ENCODE measurements around a stretch of chr1.

- PRO-cap: no peak
These were observed 6.2 kb downstream of the FAM131C start for GRCh38 chr1:16067058-16067825.

GRCh38 chr1:16115203-16116459 lies 40.2 kb downstream of the EPHA2 start:
- PRO-cap: no peak

DNA sequence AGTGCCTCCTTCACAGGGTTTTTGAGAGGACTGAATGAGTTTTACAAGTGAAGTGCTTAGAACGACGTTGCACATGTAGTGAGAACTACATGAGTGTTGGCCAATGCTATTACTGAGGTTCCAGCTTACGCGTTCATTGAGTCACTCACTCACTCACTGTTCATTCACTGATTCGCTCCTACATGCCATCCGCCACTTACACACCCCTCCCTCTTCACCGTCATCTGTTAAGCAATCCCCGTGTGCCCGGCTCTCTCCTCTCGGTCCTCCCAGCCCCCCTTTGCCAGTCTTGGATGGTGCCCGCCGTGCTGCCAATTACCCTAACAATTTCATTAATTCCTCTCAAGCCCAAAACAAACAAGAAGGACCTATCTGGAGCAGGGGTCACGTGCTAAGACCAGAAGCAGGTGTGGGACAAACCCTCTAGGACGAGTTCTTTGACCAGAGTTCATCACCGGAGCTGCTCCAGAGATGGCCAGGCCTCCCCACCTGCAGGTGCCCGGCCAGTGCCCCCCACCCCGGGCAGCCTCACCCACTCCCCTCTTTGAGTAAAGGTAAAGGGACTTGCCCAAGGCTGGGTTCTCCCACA lies 27.4 kb upstream of the EPHA2 start:
- PRO-cap: no peak

GRCh38 chr1:16184130-16185045 lies 28.1 kb downstream of the ARHGEF19 start:
- PRO-cap: no peak

GRCh38 chr1:16206662-16207361 lies 5.6 kb downstream of the ARHGEF19 start:
- PRO-cap: bidirectional peak, plus-strand start at chr1:16206764, minus-strand start at chr1:16206513; bidirectional peak, plus-strand start at chr1:16207193, minus-strand start at chr1:16207018

- PRO-cap: no peak
These were observed 4.2 kb downstream of the ARHGEF19 start for GRCh38 chr1:16208220-16208708.

DNA sequence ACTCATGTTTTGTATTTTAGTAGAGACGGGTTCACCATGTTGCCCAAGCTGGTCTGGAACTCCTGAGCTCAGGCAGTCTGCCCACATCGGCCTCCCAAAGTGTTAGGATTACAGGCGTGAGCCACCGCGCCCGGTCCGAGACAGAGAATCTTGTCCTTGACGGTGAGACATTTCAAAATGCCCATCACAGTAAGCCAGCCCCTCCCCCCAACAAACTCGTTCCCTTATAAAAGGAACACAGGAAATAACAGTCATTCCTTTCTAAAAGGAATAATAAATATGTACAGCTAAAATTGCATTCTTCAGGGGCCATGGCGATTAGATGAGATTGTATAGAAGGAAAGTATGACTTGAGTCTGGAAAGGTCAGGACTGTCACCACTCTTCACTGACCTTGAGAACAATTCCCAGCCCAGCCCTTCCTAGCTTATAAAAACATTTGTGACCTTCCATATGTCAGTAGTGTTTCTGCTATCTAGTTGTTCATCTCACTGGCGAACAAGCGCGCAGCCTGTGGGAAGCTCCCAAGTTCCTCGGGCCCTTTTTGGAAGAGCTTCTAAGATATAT lies 8.5 kb downstream of the SZRD1 start:
- PRO-cap: no peak

DNA sequence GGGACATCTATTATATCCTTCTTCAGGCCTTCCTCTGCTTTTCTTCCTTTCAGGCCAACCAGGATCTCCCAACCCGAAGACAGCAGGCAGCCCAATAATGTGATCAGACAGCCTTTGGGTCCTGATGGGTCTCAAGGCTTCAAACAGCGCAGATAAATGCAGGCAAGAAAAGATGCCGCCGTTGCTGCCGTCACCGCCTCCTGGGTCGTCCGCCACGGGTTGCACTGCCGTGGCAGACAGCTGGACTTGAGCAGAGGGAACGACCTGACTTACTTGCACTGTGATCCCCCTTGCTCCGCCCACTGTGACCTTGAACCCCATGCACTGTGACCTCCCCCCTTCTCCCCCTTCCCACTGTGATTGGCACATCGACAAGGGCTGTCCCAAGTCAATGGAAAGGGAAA lies 27.9 kb downstream of the SZRD1 start:
- PRO-cap: no peak

DNA sequence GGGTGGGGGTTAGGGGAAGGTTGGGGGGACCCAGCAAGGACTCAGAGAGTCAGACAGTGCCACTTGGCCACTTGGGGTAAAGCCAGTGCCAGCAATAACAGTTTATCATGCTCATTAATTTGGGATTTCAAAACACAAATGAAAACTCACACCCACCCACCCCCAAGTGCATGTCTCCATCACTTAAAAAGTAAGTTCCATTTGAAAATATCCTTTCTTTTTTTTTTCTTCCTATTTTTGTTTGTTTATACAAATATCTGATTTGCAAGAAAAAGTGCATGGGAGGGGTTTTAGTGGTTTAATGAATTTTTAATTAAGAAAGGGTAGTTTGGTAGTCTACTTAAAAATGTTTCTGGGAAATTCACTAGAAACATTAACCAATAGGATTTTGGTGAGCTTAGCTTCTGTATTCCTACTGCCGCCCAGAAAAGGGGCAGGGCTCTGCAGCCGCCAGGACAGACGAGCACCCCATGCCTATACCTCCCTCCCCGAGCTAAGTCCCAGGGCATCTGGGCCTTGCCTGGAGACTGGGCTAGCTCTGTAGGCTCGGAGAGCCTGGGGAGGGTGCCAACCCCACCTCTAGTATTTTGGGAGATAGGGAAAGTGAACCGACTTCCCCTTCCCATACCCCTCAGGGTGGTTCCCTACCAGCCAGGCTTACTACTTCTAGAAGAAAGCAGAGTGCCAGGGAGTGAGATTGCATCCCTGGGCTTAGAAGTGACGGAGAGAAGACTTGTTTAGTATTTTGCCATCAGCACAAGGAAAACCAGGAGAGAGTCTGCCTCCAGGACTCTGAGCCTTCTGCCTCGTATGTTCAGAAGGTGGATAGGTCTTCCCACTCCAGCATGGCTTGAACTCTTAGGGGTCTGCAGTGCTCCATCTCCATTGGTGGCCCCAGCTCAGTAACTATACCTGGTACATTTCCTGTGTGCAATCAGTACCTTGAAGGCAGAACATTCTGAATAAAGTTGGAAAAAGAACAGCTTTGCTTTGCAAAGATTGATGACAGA lies 28.7 kb downstream of the SZRD1 start:
- PRO-cap: no peak

DNA sequence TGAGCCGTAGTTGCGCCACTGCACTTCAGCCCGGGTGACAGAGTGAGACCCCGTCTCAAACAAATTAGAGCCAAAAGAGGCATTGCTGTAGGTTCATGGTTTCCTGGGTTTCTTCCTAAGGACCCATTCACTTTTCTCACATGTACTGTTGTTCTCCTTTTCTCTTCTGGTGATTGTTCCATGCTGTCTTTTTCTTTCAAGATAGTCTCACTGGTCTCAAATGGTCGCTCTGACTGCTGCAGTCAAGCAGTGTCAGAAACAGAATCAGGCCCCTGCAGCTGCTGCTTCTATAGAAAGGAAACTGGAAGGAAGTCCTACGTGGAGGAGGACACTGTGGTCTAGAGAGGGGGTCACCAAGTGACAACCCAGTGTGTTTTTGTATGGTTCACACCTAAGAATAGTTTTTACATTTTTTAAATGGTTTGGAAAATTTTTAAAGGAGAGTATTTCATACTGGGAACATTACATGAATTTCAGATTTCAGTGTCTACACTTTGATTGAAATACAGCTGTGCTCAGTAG lies 2.4 kb downstream of the NECAP2 start:
- PRO-cap: no peak

DNA sequence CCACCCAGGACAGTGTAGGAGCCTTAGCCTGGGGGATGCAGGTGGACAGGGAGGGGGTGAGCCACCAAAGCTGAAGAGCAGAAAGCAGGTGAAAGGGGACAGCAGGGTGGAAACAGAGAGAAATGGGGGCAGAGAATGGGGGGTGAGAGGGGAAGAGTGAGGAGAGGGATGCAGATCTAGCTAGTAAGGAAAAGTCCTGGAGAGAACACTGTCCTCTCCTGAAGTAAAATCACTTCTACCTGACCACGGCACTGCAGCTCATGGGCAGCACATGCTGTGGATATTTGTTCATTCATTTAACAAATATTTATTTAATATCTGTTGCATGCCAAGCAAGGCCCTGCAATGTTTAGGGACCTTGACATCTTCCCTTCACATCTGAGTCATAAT lies 167.5 kb downstream of the NECAP2 start:
- PRO-cap: no peak

DNA sequence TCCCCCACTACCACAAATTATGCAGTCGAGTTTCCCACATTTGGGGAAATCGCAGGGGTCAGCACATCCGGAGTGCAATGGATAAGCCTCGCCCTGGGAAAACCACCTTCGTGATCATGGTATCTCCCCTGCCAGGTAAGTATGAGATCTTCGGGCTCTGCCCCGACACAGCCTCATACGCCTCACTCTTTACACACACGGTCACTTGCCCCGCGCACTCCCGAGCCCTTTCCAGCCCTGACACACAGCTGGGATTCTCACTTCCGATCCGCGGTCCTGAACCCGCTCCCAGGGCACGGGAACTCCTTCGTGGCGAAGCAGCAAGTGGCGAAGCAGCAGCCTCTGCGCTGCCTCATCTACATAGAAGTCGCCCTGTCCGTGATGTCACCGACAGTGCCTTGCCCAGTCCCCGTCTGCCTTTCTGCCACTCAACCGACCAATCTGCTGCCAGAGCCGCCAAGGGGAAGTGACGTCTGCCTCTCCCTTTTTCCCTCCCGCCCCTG lies 226.3 kb downstream of the NECAP2 start:
- PRO-cap: no peak

- PRO-cap: no peak
These were observed 225.2 kb upstream of the CROCC start for GRCh38 chr1:16696503-16696948.

DNA sequence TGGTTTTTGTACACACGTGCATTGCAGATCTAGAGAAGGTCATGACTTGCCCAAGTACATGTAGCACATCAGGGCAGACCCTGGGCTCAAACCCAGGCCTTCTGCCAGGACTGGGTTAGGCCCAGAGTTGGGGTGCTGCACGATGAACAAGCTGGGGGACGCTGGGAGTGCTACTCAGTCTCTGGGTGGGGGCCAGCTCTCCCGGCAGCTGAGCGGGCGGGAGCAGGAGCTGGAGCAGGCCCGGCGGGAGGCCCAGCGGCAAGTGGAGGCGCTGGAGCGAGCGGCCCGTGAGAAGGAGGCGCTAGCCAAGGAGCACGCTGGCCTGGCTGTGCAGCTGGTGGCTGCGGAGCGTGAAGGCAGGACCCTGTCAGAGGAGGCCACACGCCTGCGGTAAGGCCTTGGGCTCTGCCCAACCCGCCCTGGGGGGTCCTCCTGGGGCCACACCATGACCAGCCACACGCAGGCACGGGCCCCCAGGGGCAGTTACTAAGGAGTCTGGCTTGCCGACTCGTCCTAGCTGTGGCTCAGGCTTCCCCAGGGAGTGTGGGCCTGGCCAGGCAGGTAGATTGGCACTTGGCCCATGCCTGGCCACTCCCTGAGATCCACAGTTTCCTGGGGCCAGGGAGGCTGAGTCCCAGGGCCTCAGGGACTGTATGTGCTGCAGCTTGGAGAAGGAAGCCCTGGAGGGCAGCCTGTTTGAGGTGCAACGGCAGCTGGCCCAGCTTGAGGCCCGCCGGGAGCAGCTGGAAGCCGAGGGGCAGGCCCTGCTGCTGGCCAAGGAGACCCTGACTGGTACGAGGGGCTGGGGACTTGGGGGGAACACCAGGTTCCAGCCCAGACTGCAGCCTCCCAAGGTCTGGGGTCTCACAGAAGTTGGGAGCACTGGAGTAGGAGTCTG lies 26.7 kb downstream of the CROCC start:
- PRO-cap: no peak

GRCh38 chr1:16955106-16955549 lies 25.3 kb downstream of the MFAP2 start:
- PRO-cap: no peak

DNA sequence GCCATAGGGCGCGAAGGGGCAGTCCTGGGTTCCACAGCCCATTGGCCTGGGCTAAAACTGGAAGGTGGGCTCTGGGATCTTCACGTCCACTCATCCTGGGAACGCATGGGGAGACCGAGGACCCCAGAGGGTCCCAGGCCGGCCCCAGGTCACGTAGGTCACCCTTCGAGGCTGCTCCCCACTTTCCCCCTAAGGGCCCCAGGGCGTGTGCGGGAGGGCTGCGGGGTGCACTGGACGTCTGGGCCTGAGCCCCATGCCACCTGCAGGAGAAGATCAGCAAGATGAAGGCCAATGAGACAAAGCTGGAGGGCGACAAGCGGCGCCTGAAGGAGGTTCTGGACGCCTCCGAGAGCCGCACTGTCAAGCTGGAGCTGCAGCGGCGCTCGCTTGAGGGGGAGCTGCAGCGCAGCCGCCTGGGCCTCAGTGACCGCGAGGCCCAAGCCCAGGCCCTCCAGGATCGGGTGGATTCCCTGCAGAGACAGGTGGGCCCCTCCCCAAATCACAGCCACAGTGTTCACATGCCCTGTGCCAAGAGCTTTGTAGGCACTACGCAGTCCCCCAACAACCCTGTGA lies 12.4 kb downstream of the MFAP2 start:
- PRO-cap: no peak

- PRO-cap: no peak
These were observed 8.3 kb downstream of the MFAP2 start for GRCh38 chr1:16971801-16972836.

- PRO-cap: no peak
These were observed 21.5 kb downstream of the PADI2 start for GRCh38 chr1:17097589-17098231.

- PRO-cap: no peak
These were observed 1.8 kb downstream of the PADI3 start for GRCh38 chr1:17250728-17251052.

- PRO-cap: no peak
These were observed 21.8 kb upstream of the PADI6 start for GRCh38 chr1:17350153-17350704.